Parietal lobe (tissue), 2 donors: ENCODE measurements around a stretch of chr17.

DNA sequence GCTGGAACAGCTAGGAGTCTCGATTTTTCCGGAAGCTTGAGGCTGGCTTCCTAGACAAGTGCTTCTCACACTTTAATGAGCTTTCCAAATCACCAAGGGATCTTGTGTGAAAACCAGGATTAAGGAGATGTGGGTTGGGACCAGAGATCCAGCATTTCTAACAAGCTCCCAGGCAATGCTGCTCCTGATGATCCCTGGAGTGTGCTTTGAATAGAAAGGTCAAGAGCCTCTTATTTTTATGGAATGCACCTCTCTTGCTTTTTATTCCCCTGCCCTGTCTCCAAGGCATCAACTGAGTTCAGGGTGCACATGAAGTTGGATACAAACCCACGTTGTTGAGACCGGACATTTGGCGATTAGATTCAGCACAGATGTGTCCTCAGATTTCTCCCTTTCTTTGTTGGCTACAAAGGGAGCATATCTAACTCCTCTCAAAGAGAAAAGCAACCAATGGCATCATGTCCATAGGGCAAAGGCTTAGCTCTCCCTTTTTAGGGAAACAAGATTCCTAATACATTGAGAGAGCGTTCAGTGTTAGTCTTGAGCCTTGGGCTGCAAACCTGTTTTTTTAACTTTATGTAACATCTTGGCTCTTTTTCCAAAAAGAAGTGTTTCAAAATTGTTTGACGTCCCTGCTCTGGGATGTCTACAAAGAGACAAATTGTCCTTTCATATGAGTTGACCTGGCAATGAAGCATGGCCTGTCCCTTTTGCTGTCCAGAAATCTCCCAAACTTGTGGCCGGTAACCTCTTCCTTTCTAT, 40.6 kb upstream of the FAM20A start:
- RAMPAGE, long total RNA, result no peak

DNA sequence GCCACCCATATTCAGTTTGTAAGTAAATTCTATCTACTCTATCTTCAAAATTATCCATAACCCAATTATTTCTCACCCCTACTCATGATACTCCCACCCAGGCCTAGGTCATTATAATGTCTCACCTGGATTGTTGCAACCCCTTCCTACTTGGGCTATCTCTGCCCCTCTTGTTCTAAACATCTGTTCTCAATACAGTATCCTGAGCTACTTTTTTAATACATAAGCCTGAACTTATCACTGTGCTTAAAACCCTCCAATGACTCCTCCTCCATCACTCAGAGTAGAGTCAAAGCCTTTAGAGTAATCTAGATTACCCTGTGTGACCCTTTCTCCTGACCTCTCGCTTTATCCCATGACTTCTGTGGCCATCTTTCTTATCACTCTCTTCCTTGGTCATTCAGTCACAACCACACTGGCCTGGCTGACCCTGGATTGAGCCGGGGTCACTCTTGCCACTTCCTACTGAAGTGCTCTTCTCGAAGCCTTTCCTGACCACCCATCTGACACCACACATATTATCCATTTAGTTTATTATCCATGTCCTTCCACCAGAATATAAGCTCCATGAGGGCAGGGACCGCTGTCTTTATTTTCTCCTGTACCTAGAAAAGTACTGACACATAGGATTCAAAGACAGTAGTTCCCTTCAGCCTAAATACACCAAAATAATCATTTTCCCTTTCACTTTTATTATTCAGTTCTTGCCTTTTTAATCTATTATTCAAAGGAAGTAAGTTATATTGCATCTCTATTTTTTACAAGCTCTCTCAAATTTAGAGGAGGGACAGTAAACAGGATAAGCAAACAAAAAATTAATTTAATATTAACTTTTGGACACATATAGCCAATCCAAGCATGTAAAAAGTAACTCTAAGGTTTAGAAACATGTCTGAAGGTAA, 28.0 kb upstream of the ABCA9 start:
- RAMPAGE, long total RNA, result no peak

DNA sequence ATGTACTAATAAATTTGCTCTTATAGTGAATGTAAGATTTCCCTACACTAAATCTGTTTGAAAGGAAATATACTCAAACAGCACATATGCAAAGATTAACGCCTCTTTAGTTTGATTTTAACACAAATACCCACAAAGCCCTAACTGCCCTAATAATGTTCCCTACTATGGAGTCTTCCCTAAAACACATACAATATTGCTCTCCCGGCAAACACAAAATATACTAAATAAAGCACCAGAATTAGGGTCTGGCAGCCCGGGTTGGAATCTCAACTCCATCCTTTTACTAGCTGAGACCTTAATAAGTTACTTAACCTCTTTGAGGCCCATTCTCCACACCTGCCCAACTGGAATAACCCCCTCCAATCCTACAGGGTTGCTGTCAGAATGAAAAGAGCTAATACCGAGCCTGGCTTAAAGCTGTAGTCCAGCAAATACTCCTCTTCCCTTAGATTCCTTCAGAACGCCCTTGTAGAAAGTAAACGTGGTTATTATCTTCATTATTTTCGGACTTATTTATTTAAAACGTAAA, 1.0 kb downstream of the ABCA5 start:
- RAMPAGE, long total RNA, result no peak

DNA sequence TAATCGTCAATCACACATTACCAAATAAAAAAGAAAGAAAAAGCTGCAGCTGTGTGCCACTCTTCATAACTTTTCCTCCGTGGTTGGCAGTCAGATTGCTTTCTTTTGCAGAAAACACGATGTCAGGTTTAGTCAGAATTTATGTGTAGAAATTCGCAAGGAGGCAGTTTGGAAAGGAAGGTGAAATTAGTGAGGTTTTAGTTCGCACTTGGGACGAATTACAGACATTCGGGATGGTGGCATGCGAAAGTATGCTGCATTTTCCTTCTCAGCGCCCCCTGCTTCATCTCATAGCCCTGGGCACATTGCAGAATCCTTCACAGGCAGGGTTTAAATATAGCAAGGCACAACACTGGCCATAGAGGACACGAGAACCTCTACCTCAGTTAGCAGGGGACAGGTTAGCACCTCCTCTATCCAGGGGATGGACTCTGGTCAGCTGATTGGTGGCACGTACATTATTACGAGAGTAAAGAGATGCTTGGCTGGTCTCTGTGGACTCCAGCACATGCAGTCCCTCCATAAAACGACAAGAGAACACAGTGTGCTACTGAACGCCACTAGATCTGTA, 47.4 kb downstream of the MAP2K6 start:
- RAMPAGE, long total RNA, result no peak

DNA sequence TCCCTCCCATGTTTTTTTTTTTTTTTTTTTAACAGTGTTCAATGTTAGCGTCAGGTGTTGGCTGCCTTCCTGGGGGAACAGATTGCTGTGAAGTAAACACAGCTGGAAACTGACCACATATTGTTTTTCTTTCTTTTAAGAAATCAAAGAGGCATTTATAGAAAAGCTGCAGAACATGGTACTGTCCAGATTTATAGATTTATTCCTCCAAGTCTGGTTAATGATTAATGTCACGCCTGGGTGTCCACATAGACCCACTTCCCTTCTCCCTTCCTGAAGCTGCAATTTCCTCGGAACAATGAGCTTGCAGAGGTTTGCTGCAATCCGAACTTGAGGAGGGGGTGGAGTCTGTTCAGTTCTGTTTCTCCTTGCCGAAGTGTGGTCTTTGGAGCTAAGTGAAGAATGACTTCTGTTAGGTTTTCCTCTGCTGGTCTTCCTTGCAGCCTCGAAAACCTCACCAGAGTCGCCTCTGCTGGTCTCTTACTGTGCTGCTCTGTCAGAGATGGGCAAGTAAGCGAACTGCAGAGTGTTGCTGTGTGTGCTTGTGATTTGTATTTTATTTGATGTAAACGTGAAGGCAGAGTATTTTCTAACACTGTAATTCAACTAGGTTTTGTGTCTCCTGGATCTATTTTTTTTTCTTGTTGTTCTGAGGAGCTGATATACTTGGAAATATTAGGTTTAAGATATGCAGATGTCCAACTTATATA, 87.6 kb downstream of the MAP2K6 start:
- RAMPAGE, long total RNA, result no peak

- RAMPAGE, long total RNA, result no peak
These were observed 240.4 kb downstream of the MAP2K6 start for GRCh38 chr17:69654797-69655384.

DNA sequence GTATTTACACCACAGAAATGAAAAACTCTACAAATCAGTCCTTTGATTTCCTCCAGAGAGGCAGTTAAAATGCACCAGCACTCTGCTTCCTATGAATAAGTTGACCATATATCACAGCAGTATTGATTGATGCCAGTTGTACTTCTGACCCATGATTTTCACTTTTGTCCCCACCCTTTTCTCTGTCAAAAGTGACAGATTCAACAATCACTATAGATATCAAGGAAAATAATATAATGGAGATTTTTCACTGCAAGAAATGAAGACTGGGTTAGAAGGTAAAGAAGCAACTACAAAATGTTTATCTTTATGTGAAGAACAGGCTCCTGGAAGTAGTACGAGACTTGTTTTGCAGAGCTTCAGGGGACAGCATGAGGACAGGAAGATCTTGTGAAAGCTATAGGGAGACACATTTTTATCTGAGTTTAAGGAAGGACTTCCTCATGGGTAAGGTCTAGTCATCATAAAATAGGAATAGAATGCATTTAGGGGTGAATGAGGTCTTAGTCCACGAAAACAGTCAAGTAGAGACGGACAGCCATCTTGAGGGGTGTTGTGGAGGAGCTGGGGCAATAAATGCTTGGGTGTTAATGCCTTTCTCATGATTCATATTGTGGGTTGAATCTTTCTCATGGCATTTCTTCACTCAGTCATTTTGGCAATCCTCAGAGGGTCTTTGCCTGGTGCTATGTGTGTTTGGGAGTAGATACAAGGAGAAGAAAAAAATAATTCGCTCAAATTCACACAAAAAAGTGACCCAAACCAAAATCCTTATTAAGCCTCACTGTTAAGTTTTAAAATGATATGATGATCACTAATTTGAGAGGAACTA, 24.2 kb downstream of the KCNJ16 start:
- RAMPAGE, long total RNA, result no peak

GRCh38 chr17:70177701-70178399, 8.5 kb downstream of the KCNJ2 start:
- RAMPAGE, long total RNA, result no peak

DNA sequence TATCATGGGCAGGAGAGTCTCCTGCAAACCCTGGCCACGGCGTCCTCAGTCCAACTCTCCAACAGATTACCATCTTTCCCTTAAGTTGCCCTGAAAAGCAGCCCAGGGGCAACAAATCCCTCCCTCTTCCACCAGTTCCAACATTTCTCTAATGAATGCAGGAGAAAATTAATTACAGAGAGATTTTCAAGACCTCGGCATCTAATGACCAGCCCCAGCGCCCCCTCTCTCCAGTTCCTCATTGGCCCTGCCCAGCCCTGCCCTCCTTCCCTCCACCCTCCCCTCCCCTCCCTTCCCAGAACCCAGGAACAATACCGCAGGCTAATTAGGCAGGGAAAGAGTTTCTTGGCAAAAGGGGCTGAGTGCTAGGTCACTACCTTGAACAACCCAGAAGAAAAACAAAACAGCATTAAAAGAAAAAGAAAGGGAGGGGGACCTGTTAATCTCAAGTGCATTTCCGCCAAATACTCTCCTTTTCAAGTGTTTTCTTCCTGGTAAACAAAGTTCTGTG, 215.2 kb downstream of the SOX9 start:
- RAMPAGE, long total RNA, result no peak

DNA sequence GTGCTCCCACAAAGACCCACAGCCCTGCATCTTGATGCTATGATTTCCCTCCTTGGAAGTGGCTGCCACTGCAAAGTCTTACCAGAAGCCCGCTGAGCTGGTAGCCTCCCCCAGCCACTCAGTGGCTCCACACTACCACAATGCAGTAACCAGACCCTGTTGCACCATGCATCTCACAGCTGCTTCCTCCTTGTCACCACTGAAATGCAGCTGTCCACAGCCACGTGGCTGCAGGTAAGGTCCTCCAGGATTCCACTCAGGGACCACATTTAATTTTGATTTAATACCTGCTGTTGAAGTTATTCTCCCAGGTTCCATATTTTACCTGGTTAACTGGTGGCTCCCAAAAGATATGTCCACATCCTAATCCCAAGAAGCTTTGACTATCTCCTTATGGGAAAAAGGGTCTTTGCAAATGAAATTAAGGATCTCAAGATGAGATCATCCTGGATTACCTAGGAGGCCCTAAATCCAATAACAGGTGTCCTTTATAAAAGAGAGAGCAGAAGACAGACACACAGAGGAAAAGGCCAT, 358.9 kb downstream of the SOX9 start:
- RAMPAGE, long total RNA, result no peak

DNA sequence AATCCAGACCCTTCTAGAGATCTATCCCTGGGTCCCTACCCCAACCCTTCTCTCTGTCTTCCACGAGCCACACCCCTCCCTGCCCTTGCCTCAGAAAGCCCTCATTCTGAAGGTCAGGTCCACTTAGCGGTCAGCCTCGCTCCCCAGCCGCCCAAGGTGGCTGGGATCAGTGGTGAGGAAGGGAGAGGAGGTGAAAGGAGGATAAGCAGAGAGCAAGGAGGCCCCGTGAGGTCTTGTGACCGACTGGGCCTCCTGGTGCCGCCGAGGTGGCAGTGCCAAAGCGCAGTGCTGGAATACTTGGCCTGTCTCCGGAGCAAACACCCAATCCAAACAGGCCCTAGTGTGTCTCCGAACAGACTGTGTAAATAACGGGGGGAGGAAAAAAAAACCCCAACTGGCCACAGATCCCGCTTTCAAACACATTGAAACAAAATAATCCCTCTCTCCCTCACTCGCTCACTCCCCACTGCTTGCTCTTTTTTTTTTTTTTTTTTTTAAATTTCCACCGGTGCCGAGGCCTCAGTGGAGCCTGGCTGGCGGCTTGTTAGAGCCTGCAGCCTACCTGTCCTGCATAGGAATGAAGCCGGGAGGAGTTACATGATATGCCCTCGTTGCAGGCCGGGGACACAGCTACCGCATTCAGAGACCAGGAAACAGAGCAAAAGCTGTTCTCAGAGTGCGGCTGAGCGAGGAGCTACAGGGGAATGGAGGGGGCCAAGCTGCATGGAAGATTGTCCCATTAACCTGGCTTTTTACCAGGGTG, 381.0 kb downstream of the SOX9 start:
- RAMPAGE, long total RNA, result no peak

- RAMPAGE, long total RNA, result no peak
These were observed 429.0 kb downstream of the SOX9 start for GRCh38 chr17:72549571-72550481.

DNA sequence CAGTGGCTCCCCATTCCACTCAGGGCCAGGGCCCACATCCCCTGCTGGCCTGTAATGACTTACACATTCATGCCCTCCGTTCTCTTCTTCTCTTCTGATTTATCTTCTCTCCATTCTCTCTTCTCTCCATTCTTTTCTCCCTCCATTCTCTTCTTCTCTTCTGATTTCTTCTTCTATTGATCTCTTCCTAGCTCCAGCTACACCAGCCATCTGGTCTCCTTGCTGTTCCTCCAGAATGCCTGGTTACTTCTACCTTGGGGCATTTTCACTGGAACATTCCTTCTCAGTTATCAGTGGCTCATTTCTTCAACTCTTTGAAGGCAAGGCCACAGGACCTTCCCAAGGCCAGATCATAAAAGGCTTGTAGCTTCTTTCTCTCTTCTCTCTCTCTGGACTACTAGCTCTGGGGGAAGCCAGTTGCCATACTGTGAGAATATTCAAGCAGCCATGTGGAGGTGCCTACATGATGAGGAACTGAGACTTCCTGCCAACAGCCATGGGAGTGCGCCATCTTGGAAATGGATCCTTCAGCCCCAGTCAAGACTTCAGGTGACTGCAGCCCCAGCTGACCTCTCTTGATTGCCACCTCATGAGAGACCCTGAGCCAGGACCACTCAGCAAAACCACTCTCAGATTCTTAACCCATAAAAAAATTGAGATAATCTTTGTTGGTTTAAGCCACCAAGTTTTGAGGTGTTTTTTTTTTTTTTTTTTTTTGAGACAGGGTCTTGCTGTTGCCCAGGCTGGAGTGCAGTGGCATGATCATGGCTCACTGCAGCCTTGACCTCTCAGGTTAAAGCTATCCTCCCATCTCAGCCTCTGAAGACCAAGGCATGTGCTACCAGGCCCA, 427.6 kb downstream of the SLC39A11 start:
- RAMPAGE, long total RNA, result no peak

GRCh38 chr17:72812837-72813345, 279.6 kb downstream of the SLC39A11 start:
- RAMPAGE, long total RNA, result no peak

DNA sequence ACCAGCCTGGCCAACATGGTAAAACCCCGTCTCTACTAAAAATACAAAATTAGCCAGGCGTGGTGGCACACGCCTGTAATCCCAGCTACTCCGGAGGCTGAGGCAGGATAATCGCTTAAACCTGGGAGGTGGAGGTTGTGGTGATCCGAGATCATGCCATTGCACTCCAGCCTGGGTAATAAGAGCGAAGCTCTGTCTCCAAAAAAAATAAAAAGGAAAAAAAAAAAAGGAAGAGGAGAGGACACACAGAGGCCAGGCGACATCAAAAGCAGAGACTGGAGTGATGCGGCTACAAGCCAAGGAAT, 190.5 kb downstream of the SLC39A11 start:
- RAMPAGE, long total RNA, result no peak

DNA sequence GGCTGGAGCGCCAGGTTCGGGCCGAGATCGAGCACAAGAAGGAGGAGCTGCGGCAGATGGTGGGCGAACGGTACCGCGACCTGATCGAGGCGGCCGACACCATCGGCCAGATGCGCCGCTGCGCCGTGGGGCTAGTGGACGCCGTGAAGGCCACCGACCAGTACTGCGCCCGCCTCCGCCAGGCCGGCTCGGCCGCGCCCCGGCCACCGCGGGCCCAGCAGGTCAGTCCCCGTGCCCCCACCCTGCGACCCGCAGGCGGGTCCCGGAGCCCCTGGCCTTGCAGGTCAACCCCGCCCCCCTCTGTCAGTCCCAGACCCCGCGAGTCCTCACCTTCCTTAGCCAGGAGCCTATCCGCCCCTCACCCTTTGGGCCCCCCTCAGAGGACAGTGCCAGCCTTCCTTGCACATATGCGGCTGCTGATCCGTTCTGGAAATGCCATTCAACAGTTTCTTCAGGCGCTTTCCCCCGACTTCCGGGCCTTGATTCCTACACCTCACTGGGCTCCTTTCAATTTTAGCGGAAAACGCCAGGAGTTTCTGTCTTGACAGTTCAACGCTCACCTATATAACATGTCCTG, 397 bp downstream of the COG1 start:
- RAMPAGE, long total RNA, result no peak

GRCh38 chr17:73196380-73196864, 3.6 kb downstream of the COG1 start:
- RAMPAGE, long total RNA, result no peak

- RAMPAGE, long total RNA, result no peak
These were observed 5.6 kb downstream of the C17orf80 start for GRCh38 chr17:73237818-73238180.

DNA sequence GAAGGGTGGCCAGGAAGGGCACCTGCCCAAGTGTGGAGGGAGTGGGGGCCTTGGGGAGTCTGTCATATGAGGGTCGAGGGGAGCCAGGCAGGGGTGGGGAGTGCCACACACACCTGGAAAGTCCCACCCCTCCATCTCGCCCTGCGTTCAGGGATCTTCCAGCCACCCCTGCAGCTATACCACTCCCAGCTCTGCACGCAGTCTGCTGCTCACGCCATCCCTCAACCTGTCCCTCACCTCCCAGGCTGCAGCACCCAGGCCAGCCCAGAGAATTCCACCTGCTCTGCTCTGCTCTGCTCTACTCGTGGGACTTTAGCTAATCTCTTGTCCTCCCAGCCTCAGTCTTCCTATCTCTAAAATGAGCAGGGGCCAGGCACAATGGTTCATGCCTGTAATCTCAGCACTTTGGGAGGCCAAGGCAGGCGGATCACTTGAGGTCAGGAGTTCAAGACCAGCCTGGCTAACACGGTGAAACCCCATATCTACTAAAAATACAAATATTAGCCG, 17.3 kb upstream of the CPSF4L start:
- RAMPAGE, long total RNA, result no peak

- RAMPAGE, long total RNA, result no peak
These were observed 11.5 kb downstream of the CDC42EP4 start for GRCh38 chr17:73300309-73300686.